ENCODE data around the genes SPARC and G3BP1.

GRCh38 chr5:151025754-151026518 is 5.5 kb downstream of the GPX3 start:
- PRO-cap: no peak
- RAMPAGE, long total RNA: no peak

DNA sequence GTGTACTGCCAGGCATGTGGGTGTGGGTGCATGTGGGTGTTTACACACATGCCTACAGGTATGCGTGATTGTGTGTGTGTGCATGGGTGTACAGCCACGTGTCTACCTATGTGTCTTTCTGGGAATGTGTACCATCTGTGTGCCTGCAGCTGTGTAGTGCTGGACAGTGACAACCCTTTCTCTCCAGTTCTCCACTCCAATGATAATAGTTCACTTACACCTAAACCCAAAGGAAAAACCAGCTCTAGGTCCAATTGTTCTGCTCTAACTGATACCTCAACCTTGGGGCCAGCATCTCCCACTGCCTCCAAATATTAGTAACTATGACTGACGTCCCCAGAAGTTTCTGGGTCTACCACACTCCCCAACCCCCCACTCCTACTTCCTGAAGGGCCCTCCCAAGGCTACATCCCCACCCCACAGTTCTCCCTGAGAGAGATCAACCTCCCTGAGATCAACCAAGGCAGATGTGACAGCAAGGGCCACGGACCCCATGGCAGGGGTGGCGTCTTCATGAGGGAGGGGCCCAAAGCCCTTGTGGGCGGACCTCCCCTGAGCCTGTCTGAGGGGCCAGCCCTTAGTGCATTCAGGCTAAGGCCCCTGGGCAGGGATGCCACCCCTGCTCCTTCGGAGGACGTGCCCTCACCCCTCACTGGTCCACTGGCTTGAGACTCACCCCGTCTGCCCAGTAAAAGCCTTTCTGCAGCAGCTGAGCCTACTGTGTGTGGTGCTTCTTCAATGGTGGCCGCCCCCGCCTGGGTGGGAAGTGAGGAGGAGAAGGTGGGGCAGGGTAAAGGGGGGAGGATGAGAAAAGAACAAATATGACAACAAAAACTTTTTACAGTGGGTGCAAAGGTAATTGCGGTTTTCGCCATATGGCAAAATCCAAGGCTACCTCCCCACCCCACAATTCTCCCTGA is 8.2 kb downstream of the GPX3 start:
- PRO-cap: no peak
- RAMPAGE, long total RNA: no peak

DNA sequence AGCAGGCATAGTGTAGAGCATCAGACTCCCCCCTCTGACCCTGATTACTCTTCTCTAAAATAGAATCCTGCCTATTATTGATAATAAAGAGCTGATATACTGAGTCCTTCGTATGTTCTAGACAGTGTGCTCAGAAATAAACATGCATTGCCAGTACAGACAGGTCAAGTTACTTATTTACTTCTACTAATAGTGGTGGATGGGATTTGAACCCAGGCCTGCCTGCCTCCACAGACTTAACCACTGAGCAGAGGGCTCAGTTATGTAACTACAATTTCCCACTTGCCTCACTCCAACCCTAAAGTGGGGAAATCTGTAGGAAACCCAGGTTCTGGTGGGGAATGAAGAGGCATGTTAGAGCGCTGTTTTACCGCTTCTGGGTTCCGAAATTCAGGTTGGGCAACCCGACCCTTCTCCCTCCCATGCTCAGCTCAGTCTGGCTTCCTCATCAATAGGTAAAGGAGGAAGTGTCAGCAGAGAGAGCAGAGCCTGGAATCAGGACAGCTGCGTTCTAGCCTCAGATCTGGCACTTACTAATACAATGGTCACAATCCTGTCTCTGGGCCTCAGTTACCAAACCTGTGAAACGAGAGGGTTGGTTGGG is 16.0 kb upstream of the TNIP1 start:
- PRO-cap: no peak
- RAMPAGE, long total RNA: no peak

DNA sequence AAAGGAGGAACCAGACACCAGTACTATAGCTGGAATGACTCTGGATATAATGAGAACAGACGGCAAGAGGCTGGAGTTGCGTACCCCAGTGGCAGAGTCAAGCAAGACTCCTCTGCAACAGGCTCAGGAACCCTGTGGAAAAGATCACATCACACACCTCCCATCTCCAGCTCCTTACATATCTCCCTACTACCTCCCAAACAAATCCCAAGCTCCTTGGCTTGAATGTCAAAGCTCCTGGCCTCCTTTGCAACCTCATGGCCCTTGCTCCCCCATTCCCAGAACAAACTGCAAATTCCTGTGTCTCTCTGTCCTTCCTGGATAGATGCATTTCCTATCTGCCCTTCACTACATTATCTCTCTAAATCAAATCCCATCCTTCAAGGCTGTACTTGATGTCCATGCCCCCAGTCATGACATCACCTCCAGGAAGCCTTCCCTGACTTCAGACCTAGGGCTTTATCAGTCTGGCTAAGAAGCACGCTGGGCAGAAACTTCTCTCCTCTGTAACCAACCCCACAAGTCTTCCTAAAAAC is 25.5 kb upstream of the TNIP1 start:
- PRO-cap: no peak
- RAMPAGE, long total RNA: no peak

GRCh38 chr5:151156034-151156893 is 1.3 kb downstream of the ANXA6 start:
- PRO-cap: no peak
- RAMPAGE, long total RNA: no peak

DNA sequence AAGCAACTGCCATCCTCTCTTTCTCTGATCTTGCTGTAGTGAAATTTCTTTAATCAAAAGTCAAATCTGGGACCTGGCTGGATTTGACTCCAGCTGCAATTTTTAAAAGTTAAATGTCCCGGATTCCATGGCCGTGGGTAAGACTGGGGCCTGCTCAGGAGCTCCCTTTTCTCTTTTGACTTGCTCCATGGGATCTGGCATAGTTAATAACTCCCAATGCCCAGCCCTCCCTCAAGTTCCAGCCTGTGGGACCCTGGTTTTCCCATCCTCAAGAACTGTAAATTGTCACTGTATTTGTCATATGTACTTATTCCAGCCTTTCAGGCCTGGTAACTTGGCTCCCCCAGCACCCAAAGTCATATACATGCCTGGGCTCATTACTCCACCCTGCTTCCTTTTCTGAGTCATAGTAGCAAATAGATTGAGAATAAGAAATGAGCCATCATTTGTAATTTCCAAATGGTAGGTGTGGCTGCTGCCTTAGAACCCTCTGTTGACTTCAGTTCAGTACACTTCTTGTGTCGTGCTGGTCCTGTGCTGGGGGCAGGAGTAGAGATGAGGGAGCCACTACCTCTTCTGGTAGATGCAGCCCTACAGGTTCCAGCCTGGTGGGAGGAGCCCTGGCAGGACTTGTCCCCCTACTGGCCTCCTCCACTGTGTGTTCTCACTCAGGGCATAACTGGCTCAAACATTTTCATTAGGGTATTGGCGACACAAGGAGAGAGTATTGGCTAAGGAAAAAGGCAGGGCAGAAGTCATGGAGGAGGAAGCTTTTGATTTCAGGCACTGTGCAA is 11.0 kb downstream of the GM2A start:
- PRO-cap: no peak
- RAMPAGE, long total RNA: no peak

DNA sequence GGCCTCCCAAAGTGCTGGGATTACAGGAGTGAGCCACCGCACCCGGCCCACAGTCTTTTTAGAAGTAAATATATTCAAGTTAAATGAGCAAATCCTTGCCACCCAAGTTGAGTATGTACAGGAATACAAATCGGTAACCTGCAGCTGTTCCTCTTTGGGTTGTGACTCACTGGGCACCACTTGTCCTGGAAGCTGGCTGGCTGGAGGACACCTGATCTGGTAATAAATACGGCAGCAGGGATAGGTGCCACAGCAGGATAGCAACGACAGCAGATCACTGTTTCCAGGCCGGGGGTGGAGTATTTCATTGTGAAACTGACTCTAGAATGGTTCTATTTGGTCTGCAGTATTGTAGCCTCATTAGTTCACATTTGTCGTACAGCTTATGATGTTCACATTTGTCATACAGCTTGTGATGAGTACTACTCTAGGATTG is 35.7 kb upstream of the SLC36A2 start:
- PRO-cap: no peak
- RAMPAGE, long total RNA: no peak

DNA sequence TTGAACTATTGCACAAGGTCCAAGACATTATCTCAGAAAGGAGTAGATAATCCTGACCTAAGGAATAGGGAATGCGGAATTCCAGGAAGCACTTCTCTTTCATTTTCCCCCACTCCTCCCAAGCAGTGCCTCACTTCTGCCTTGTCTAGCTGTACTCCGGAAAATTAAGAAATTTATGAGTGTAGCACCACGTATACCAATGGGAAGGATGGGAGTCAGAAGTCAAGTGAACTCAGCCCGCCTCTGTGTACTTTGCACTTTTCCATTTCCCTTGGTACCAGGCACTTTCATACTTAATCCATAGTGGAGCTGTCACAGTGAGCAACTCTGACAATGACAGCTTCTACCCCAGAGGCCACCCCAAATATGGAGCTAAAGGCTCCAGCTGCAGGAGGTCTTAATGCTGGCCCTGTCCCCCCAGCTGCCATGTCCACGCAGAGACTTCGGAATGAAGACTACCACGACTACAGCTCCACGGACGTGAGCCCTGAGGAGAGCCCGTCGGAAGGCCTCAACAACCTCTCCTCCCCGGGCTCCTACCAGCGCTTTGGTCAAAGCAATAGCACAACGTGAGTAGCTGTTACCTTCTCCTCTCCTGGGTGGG is 11.1 kb downstream of the SLC36A1 start:
- PRO-cap: no peak
- RAMPAGE, long total RNA: no peak

DNA sequence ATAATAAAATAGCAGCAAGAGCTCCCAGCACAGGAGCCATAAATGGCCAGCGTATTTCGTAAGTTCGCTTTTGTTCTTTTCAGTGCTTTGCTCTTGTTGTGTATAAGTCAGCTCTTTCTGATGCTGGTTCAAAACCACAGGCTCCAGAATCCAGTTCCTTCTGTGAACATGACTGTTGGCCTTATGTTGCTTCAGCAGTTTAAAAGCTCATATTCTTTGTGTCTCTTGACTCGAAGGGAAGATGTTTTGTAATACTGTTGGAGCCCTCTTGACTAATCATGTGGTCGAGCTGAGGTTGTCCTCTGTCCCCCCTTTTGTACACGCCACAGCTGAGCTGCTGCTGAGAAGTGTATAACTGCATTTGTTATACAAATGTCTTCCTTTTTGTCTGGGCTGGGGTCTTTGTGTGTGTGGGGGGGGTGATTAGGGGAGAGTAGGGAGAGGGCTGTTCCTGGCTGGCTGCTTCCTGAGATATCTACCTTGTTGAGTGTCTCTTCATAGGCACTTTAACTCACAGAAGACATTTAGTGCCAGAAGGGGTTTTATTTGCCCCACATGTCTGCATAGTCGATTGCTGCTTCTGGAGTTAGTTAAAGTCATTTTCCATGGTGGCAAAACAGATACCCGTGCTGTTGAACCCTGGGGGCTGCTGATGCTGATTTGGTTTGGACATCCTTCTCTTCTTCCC is 35.8 kb downstream of the SLC36A1 start:
- PRO-cap: no peak
- RAMPAGE, long total RNA: no peak

DNA sequence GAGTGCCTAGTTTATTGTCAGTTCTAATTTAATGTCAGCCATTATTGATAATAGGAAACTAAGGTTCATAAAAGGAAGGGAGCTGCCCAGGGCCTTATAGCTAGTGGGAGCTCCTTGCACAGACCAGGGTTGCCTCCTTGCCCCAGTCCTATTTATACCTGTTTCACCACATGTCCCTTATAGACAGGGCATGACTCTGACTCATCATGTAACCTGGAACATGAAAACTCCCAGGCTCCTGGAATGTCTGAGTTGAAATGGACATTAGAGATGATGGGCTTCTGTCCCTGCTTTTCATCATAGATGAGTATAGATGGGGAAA is 21.1 kb downstream of the FAT2 start:
- PRO-cap: no peak
- RAMPAGE, long total RNA: no peak

- PRO-cap: no peak
- RAMPAGE, long total RNA: no peak
Measured at GRCh38 chr5:151619812-151620138, 28.6 kb upstream of the FAT2 start.

DNA sequence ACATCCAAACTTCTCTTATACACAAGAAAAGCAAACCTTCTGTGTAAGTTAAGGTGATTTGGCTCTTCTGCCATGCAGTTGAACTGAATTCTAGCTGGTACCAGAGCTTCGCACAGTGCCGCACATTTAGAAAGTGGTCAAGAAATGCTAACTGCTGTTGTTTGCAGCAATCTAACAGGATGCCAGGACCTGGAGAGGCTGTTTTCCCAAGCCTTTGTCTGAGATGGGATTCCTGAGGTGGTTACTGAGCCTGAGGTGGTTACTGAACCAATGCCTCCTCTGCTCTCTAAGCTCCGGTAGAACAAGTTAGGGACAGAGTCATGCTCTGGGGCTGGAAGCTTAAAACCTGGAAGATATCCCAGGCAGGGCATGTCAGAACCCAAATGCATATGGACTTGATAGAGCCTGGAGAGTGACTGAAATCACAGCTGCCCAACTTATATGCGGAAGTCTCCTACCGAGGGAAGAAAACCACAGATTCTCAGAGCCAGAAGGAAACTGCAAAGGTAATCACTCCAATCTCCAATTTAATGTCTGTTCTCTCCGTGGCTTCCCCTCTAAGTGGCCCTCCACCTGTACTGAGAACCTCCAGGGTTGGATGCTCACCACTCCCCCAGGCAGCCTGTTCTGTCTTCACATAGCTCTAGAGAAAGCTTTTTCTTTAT is 46.6 kb upstream of the FAT2 start:
- PRO-cap: no peak
- RAMPAGE, long total RNA: no peak

GRCh38 chr5:151680652-151681581 is 5.8 kb downstream of the SPARC start:
- PRO-cap: no peak
- RAMPAGE, long total RNA: no peak

GRCh38 chr5:151686484-151687667 is at the start of gene SPARC:
TSS of gene SPARC (minus strand) at chr5:151686915.
- PRO-cap: no peak
- RAMPAGE, long total RNA: no peak

DNA sequence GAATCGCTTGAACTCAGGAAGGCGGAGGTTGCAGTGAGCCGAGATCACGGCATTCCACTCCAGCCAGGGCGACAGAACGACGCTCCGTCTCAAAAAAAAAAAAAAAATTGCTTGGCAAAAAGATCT is 1.9 kb upstream of the G3BP1 start:
- PRO-cap: no peak
- RAMPAGE, long total RNA: no peak

- PRO-cap: bidirectional peak, plus-strand start at chr5:151771954, minus-strand start at chr5:151771980; bidirectional peak, plus-strand start at chr5:151772103, minus-strand start at chr5:151772112; bidirectional peak, plus-strand start at chr5:151772295, minus-strand start at chr5:151772160; bidirectional peak, plus-strand start at chr5:151772643, minus-strand start at chr5:151772542
- RAMPAGE, long total RNA: start-site peak on the plus strand at chr5:151771951-151771956, 2,372 and 781 reads in 2 replicates
Measured at GRCh38 chr5:151771771-151772845, at the start of gene G3BP1. TSS of gene G3BP1 (plus strand) at chr5:151771954.

DNA sequence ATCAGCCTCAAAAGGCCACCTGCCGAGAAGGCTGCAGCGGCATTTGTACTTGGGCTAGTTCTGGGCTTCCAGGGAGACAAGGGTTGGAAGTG is 938 bp downstream of the G3BP1 start:
- PRO-cap: no peak
- RAMPAGE, long total RNA: no peak

DNA sequence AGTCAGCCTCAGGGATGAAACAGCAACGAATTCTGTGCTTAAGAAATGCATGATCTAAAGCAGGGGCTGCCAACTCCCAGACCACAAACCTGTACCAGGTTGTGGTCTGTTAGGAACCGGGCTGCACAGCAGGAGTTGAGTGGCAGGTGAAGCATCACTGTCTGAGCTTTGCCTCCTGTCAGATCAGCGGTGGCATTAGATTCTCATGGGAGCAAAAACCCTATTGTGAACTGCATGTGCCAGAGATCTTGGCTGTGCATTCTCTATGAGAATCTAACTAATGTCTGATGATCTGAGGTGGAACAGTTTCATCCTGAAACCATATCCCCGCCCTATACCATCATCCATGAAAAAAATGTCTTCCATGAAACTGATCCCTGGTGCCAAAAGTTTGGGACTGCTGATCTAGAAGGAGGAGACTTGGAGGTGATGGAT is 239.7 kb upstream of the GLRA1 start:
- PRO-cap: no peak
- RAMPAGE, long total RNA: no peak

DNA sequence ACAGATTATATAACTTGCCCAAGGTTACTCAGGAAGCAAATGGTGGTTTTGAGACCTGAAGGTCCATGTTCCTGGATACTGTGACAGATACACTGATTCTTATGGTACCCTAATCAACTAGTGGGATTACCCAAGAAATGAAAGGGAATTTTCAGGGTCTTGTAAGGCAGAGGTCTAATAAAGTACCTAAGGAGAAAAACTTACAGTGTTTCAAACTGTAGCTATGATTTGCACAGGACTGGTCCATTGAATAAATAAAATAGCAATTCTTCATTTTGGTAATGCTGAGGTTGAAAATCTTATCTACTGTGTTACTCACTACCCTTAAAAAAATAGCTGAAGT is 4.9 kb downstream of the GRIA1 start:
- PRO-cap: no peak
- RAMPAGE, long total RNA: no peak

GRCh38 chr5:154002076-154002518 is 36.6 kb downstream of the FAM114A2 start:
- PRO-cap: no peak
- RAMPAGE, long total RNA: no peak